ENCODE measurements around a stretch of chr11.

DNA sequence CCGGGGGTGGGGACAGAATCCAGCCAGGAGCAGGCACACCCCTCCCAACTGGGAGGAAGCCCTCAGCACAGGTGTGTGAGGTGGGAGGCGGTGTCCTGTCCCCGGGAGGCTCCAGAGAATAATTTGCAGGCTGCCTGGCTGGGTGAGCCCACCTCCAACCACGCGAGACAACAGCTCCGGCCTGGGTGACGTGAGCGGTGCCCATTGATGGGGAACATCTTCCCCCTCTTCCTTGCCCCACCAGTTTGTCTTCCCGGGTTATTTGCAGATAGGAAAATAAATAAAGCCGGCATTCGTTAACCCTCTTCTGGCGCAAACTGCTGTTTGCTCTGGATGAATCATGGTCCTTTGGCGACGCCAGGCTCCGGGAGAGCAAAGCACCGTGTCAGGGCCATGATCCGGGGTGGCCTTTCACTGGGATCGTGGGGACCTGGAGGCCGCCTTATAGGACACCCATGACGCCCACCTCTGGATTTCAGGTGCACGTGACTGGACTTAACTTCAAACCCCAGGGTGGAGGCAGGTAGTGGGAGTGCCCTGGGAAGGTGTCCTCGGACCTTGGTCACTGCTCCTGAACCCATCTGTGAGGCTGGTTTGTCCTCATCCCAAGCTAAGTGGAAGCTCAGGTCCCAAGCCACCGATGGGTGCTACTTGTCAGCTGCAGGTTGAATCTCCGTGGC, 13.9 kb downstream of the CCND1 start:
- PRO-cap = no peak

GRCh38 chr11:69707031-69707493, 3.2 kb upstream of the FGF19 start:
- PRO-cap = no peak

- PRO-cap = no peak
Measured at GRCh38 chr11:69891278-69891864, 72.2 kb upstream of the FGF3 start.

GRCh38 chr11:69948139-69949305, 129.3 kb upstream of the FGF3 start:
- PRO-cap = no peak

GRCh38 chr11:69965763-69966746, 112.1 kb upstream of the ANO1 start:
- PRO-cap = no peak

GRCh38 chr11:69982579-69983390, 95.3 kb upstream of the ANO1 start:
- PRO-cap = no peak

DNA sequence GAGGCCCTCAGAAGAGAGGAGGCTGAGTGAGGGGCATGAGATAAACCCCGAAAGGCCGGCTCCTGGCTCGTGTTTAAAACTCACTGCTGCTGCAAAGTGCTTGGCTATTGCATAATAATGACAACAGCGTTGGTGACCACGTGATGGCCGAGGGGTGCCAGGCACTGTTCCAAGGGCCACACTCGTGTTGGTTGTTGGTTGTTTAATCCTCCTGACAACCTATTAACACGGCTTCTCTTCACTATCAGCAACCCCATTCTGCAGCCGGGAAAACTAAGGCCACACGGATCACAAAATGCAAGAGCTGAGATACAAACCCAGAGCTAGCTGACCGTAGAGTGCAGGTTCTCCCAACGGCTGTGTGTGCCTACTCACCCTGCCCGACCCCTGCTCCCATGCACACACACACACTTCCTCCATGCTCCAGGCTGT, 51.0 kb downstream of the ANO1 start:
- PRO-cap = no peak

DNA sequence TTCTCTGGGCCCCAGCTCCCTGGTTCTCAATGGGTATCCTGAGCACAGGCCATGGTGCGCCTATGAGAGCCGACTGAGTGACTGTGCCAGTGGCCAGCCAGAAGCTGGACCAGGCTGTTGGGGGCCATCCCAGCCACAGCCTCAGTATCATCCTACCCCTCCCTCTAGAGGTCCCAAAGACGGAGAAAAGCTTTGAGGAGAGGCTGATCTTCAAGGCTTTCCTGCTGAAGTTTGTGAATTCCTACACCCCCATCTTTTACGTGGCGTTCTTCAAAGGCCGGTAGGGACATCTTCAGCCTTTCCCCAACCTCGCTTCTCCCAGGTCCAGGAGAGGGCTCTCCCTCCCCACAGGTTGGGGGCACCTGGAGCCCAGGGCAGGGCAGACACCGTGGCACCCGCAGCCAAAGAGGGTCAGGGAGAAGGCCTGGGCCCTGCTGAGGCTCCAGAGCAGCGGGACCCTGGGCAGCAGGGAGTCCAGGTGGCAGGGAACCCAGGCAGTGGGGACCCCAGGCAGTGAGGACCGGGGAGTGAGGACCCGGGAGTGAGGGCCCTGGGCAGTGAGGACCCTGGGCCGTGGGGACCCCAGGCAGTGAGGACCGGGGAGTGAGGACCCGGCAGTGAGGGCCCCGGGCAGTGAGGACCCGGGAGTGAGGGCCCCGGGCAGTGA, 41.5 kb upstream of the FADD start:
- PRO-cap = no peak

GRCh38 chr11:70299225-70300040, 28.9 kb downstream of the PPFIA1 start:
- PRO-cap = no peak

- PRO-cap = no peak
Measured at GRCh38 chr11:70312652-70313509, 42.4 kb downstream of the PPFIA1 start.

- PRO-cap = no peak
Measured at GRCh38 chr11:70324701-70325178, 54.2 kb downstream of the PPFIA1 start.

- PRO-cap = no peak
Measured at GRCh38 chr11:70460002-70460284, 61.6 kb downstream of the CTTN start.

DNA sequence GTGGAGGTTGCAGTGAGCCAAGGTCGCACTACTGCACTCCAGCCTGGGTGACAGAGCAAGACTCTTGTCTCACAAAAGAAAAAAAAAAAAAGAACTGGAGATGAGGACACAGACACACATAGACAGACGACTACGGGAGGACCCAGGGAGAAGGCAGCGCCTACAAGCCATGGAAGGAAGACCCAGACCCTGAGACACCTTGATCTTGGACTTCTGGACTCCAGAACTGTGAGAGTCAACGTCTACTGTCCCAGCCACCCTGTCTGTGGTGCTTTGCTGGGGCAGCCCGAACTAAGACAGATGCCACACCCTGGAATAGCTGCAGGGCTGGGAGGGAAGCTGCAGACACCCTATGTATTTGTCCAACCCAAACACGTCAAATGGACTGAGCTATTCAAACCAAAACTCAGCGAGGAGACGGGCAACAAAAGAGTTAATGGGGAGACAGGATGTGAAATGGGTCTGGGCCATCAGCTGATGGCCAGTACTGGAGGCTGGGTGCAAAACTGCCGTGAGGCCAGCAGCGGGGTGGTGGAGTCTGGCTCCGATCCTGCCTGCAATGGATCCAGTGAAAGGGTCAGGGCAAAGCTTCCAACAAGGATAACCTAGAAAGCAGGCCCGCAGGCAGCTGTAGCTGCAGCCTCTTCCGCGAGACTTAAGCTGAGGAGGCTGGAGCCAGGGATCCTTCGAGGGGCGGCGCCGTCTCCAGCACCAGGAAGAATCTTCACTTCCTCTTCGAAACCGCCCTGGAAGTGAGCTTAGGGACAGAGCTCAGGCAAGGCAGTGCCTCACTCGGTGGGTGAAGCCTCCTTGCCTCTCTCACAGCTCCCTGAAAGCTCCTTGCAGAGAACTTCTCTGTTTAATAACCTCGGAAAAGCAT, 169.5 kb downstream of the CTTN start:
- PRO-cap = bidirectional peak, plus-strand start at position 767 of the sequence, minus-strand start at position 657 of the sequence

GRCh38 chr11:70630673-70631824, 232.7 kb downstream of the CTTN start:
- PRO-cap = no peak

GRCh38 chr11:70662524-70663159, 264.3 kb downstream of the CTTN start:
- PRO-cap = no peak

DNA sequence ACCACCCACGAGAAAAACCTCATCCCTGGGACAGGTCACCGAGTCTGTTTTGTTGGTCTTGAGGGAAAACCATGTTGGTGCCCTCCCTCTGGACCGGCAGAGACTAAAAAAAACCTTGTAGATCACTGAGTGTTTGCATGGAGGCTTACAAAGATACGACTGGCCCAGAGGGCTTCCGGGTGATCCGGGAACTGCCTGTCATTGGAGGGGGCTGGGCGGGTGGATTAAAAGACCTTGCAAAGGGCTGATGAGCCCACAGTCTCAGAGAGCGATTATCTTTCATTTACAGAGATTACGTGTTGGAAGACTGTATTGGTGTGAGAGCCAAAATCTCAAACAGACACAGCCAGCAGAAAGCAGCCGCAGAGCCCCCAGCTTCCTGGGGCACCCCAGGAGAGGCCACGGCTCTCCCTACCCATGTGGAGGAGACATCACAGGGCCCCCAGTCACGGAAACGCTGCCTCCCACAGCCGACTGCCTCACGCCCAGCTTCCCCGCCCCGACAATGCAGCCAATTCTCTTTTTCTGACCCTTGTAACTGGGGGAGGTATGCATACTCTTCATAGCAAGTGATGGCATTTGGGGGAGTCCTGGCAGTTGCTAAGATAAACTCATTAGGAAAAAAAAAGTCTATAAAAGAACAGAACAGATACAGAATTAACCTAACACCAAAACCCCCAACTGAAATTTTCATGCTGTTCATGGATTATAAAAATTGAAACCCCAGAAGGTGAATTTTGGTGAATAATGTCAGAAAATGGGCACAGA, 426.5 kb downstream of the CTTN start:
- PRO-cap = no peak

GRCh38 chr11:71152388-71153003, 99.9 kb downstream of the SHANK2 start:
- PRO-cap = no peak

- PRO-cap = no peak
Measured at GRCh38 chr11:71372633-71373172, 75.5 kb downstream of the DHCR7 start.

- PRO-cap = no peak
Measured at GRCh38 chr11:71390695-71391045, 57.5 kb downstream of the DHCR7 start.

DNA sequence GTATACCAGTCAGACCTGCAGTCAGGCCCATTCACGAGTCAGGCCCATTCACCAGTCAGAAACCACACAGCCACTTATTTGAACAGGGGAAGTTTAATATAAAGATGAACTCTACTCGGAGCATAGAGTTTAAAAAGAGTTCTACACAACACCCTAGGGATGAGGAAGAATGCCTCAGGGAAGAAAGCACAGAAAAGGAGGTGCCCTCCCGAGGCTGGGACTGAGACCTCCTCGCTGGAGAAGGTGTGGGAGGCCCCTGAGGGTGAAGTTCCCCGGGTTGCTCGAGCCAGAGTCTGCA, 13.9 kb downstream of the DHCR7 start:
- PRO-cap = no peak

All from ileum (tissue), 1 donor.